ENCODE results near the genes NFKB1 and SLC9B1.

GRCh38 chr4:102500735-102501466, at the start of gene NFKB1:
NFKB1 (plus strand) TSS chr4:102501359.
- PRO-cap = bidirectional peak, plus-strand start at chr4:102500955, minus-strand start at chr4:102500930; bidirectional peak, plus-strand start at chr4:102501307, minus-strand start at chr4:102501309

- PRO-cap = no peak
These were observed 65.7 kb downstream of the NFKB1 start for GRCh38 chr4:102566771-102567246.

GRCh38 chr4:102620424-102621518, 119.6 kb downstream of the NFKB1 start:
- PRO-cap = no peak

GRCh38 chr4:102732684-102733372, 27.9 kb downstream of the MANBA start:
- PRO-cap = no peak

- PRO-cap = no peak
These were observed 31.1 kb downstream of the UBE2D3 start for GRCh38 chr4:102796087-102796757.

GRCh38 chr4:102828217-102828413, 764 bp upstream of the UBE2D3 start:
- PRO-cap = no peak

- PRO-cap = bidirectional peak, plus-strand start at chr4:103019776, minus-strand start at chr4:103019705
These were observed at the start of gene SLC9B1 for GRCh38 chr4:103019355-103020303. SLC9B1 (minus strand) TSS chr4:103019705.

- PRO-cap = no peak
These were observed 1.0 kb downstream of the BDH2 start for GRCh38 chr4:103098588-103099013.

- PRO-cap = no peak
These were observed 226.6 kb upstream of the CENPE start for GRCh38 chr4:103424666-103425203.

- PRO-cap = no peak
These were observed 365.9 kb downstream of the CXXC4 start for GRCh38 chr4:104128774-104129250.

DNA sequence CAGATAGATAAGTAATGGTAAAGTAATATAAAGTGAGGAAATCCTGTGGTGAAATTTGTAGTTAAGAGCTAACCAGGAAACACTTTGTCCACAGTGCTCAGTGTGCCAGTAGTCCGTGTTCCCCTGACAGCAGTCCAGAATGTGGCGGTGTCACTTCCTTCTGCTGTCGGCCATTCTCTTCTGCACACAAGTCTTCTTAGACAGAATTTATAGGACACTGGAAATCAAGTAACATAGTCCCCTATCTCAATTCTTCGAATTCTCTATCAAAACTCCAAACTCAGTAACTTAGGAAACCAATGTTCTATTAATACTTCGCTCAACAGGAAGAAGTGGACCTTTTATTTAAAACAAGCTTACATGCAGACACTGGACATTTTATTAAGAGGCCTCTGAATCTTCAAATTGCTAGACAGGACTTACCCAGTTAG, 5.8 kb upstream of the CXXC4 start:
- PRO-cap = no peak

DNA sequence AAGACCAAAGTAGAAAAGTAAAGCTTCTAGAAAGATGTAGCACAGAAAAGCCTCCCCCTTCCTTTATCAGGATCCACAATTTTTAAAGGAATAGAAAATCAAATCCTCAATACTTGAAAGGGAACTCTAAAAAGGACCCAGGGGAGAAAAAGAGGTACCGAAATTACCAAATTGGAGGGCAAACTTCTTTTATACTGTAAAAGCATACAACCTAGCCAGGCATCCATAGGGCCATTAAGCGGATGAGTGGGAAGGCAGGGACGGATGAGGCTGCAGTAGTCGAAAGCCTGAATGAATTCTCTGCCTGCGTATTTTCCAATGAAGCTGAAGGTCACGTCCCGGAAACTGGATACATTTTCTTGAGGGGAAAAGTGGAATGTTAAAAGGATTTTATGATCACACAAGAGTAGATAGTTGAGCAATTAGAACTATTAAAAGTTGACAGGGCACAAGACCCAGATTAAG, 98.2 kb upstream of the CXXC4 start:
- PRO-cap = no peak

DNA sequence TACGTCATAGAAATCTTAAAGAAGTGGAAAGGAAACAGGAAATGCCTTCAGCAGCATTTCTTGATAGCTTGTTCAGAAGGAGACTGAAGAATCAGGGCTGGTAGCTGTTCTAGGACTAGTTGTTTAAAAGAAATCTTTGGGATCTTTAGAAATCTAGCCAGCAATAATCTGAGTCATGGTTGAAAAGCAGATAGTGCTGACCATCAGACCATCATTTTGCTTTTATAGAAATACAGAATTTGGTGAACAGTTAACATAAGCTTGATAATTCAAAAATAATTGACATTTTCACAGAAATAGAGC, 98.5 kb upstream of the CXXC4 start:
- PRO-cap = no peak

- PRO-cap = no peak
These were observed 121.8 kb upstream of the CXXC4 start for GRCh38 chr4:104616288-104617003.

DNA sequence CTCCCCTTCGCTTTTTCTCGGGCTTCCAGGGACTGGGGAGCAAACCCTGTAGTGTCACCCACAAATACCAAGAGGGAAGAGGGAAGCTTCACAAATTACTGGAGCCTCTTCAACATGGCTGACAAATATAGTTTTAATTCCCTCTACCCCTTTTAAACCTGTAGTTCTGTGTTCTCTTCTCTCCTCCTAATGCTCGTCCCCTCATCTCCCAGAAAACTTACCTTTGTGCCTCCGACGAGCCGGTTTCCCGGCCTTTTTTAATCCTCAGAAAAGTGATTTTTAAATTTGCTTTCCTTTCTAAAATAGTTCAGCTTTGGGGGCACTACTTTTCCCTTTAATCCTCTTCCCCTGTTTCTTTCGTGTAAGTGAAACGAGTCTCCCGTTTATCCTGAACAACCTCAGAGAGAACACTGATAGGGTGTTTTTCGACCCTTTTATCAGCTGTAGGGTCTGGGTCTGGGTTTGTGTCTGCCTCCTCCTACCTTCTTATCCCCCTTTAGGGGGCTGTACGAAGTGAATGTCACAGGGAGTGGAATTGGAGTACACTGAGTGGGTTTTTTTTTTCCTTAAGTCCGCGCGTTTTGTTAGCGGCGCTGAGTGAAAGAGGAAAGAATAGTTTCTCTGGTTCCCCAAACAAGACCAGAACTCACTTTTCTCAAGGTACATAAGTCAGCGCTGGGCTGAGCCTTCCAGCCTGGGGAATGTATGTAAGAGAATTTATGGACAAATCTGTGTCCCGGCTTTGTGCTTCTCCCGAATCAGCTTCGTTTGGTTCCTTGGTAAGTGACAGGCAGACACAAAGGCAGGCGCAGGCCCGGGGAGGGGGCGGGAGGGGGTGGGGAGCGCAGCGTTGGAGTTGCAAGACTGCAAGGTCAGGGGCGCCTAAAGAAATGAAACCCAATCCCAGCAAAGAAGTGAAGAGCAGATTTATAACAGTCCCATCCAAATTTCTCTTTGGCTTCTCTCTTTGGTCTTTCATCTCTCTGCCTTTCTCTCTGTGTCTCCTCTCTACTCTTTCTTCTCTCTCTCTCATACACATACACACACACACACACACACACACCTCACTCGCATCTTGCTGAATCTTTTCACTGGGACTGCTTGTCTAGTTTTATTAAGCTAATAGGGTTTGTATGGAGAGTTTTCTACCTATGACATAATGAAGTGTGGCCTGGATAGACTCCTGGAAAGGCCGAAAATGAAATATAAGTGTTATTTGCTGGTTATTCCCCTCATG, 763 bp downstream of the TET2 start:
- PRO-cap = bidirectional peak, plus-strand start at position 619 of the sequence, minus-strand start at position 458 of the sequence; unidirectional peak, minus-strand start at position 770 of the sequence; unidirectional peak, minus-strand start at position 891 of the sequence

GRCh38 chr4:105472753-105473833, 769 bp downstream of the PPA2 start:
- PRO-cap = unidirectional peak, plus-strand start at chr4:105472947; bidirectional peak, plus-strand start at chr4:105473085, minus-strand start at chr4:105473076; bidirectional peak, plus-strand start at chr4:105473296, minus-strand start at chr4:105473222; bidirectional peak, plus-strand start at chr4:105473519, minus-strand start at chr4:105473405; bidirectional peak, plus-strand start at chr4:105473720, minus-strand start at chr4:105473719

GRCh38 chr4:105701155-105701443, 7.4 kb downstream of the INTS12 start:
- PRO-cap = no peak

GRCh38 chr4:105940465-105940811, 45.2 kb downstream of the NPNT start:
- PRO-cap = no peak

DNA sequence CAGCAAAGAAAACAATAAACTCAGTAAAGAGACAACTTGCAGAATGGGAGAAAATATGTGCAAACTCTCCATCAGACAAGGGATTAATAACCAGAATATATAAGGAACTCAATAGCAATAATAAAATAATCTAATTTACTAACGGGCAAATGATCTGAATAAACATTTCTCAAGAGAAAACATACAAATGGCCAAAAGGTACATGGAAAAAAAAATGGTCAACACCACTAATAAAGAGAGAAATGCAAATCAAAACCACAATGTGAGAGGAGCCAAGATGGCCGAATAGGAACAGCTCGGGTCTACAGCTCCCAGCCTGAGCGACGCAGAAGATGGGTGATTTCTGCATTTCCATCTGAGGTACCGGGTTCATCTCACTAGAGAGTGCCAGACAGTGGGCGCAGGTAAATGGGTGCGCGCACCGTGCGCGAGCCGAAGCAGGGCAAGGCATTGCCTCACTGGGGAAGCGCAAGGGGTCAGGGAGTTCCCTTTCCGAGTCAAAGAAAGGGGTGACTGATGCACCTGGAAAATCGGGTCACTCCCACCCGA, 196.2 kb downstream of the TBCK start:
- PRO-cap = no peak

DNA sequence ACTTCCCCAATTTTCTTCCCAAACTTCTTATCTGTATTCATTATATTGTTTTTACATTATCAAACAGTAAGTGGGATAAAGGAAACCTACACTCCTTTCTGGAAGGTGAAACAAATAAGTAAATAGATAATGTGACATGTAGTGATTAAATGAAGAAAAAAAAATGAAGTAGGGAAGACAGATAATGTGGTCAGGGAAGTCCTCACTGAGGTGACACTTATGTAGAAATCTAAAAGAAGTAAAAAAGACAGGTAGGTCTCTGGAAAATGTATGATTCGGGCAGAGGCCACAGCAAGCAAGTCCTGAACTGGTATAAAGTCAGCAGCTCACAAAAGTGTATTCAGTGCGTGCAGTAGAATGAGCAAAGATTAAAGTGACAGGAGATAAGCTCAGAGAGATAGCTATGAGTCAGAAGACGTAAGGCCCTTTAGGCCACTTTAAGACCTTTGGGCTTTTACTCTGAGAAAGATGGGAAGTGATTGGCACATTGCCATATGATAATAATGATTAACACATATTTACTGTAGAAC, 51.9 kb downstream of the TBCK start:
- PRO-cap = no peak